AG10803 (cell line): ENCODE measurements around a stretch of chr17.

- RRBS = 87% methylated on average over 7 of the region's 51 CpGs
Measured at GRCh38 chr17:17164118-17165350, 41.6 kb downstream of the PLD6 start.

DNA sequence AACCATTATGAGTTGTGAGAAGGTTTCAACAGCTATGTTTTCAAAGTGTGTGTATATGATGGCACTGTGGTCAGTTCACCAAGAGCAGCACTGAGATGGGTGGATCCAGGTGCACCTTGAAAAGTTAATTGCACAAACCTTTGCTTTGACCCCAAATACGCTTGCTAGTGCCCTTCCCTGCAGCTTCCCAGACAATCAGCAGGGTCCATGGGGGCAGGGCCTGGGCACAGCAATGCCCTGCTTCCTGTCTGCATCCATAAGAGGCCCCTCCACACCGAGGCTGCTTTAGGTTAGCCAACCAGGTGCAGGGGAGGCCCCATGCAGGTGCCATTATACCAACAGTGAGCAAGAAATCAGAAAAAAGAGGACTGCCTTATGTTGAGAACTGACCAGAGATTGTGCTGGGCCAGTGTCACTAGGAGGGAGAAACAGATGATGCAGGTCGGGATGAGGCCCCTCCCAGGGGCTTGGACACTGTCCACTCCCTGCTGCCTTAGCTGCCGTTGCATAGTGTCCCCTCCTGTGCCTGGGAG lies 36.9 kb downstream of the PLD6 start:
- RRBS = no CpG with 5 or more reads among the region's 4 CpGs

- RRBS = no CpG with 5 or more reads among the region's 8 CpGs
Measured at GRCh38 chr17:17169803-17170481, 36.2 kb downstream of the PLD6 start.

- RRBS = no CpG with 5 or more reads among the region's 17 CpGs
Measured at GRCh38 chr17:17203020-17203618, 3.0 kb downstream of the PLD6 start.

- RRBS = 6% methylated on average over 1 of the region's 30 CpGs
Measured at GRCh38 chr17:17235900-17236962, 737 bp downstream of the FLCN start.

DNA sequence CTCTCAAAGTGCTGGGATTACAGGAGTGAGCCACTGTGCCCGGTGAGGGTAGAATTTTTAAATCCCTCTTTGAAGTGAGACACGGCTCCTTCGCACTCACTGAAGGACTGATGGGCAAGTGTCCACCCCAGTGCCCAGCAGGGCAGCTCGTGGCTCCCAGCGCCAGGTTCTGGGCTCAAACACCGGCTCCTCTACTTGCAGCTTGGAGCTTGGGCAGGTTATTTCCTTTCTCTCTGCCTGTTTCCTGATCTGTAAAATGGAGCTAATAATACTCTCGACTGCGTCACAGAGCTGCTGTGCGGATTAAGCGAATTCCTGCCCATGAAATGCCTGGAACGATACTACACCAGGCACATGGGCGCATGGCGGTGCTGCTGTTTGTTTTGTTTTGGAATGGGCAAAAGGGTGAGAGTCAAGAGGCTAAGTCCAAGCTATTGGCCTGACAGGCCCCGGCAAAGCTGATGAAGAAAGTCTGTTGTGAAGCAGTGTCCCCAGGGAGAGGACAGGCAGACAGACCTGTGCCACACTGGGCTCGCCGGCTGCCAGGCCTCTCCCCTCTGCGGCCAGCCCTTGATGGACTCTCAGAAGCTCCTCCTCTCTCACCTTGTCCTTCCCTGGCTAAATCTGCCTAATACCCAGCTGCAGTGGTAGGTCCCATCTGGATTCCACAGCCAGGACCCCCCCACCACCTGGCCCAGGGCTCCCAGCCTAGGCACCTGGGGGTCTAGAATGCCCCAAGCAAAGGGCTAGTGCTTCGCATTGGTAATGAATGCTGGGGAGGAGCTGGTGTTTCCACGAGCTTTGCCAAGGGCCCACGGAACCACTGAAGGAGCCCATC lies 31.3 kb upstream of the RASD1 start:
- RRBS = 83% methylated on average over 3 of the region's 20 CpGs

DNA sequence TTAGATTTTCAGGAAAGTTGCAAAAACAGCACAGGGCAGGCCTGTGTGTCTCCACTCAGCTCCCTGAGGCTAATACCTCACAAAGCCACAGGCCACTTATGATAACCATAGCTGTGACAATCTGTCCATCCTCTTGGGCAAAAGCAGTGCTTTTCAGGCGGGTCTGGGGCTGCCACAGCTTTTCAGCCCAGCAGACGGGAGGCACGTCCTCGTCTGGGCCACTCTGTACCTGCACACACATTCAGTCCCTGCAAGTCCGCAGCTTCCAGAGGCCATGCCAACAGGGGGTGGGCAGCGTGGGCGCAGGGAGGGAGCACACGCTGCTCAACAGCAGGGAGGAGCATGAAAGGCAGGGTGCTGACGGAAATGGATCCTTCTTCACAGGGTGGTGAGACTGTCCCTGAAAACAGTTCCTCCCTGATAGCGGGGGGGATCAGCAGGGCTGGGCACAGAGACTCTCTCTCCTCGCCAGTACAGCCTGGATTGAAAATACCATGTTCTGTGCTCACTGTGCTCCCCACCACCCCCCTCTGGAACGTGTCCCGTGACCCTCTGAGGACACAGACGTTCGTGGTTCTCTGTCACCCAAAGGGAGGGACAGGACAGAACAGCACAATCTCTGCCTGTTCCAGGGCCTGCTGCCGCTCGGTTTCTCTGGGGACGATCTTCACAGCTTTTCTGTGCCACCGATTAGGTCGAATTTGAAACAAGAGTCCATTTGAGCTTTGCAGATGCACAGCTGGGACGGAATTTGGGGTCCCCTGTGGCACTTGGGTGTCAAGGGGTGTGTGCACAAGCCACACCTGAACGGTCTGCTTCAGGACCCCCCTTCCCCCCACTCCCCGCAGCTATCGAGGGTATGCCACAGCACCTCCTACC lies 41.6 kb downstream of the PEMT start:
- RRBS = no CpG with 5 or more reads among the region's 24 CpGs

DNA sequence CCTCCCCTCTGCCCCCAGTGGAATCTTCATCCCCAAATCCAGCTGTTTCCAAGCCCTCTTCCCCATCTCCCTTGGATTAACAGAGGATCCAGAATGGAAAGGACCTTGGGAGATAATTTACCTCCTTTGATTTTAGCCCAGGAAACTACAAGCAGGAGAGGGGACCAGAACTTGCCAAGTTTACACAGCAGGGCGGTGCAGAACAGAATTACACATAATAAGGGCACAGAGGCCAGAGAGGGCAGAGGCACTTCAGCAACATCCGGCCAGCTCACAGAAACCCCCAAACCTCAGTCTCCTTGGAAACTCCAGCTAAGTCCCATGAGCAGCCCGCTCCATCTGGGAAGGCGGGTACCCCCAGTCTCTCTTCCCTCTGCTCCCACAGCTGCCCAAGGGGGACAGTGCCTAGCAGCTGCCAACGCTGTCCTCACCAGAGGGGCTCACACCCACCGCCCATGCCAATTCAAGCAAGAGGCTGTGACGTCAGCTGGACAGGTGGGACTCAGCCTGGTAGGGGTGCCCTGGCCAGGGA lies 27.1 kb downstream of the PEMT start:
- RRBS = no CpG with 5 or more reads among the region's 7 CpGs

GRCh38 chr17:17710641-17711440 lies 29.6 kb downstream of the RAI1 start:
- RRBS = no CpG with 5 or more reads among the region's 14 CpGs

GRCh38 chr17:17713650-17714320 lies 32.5 kb downstream of the RAI1 start:
- RRBS = no CpG with 5 or more reads among the region's 8 CpGs

DNA sequence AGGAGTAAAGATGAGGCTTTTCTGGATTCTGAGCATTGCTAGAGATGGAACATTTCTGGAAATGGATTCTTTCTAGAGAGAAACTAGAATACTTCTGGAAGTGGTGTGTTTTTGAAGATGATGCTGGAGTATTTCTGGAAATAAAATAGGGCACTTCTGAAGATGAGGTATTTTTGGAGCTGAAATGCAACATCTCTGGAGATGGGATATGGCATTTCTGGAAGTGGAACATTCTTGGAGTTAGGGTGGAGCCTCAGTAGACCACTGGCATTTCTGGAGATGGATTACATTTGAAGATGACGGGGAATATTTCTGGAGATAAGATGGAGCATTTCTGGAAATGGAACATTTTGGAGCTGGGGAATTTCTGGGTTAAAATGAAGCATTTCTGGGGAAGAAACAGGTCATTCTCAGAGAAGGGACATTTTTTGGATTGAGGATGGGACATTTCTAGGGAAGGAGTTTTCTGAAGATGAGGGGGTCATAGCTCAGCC lies 55.5 kb downstream of the RAI1 start:
- RRBS = no CpG with 5 or more reads among the region's 1 CpG

- RRBS = no CpG with 5 or more reads among the region's 25 CpGs
Measured at GRCh38 chr17:17740726-17741313, 59.6 kb downstream of the RAI1 start.

GRCh38 chr17:17761566-17762207 lies 75.1 kb downstream of the SREBF1 start:
- RRBS = no CpG with 5 or more reads among the region's 7 CpGs

GRCh38 chr17:17809863-17810774 lies 26.7 kb downstream of the SREBF1 start:
- RRBS = 40% methylated on average over 29 of the region's 75 CpGs

- RRBS = 52% methylated on average over 2 of the region's 16 CpGs
Measured at GRCh38 chr17:17830477-17831523, 6.0 kb downstream of the SREBF1 start.

DNA sequence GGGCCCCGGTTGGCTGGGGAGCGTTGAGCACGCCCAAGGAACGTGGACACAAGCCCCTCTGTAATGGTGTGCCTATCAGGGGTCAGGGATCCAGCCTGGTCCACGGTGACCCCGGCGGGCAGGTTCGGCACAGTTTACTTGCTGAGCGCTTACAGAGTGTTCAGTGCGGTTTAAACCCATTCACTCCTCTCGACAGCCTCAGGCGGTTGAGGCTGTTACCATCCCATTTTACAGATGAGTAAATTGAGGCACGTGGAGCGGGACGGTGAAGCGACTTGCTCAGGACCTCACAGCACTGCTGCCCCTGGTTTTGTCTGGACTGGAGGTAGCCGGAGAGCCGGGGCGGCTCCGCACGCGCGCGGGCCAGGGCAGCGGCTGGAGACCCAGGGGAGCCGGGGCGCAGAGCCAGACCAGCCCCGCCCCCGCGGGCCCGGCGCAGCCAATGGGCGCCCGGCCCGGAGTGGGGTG lies 3.0 kb upstream of the SREBF1 start:
- RRBS = 11% methylated on average over 19 of the region's 35 CpGs

DNA sequence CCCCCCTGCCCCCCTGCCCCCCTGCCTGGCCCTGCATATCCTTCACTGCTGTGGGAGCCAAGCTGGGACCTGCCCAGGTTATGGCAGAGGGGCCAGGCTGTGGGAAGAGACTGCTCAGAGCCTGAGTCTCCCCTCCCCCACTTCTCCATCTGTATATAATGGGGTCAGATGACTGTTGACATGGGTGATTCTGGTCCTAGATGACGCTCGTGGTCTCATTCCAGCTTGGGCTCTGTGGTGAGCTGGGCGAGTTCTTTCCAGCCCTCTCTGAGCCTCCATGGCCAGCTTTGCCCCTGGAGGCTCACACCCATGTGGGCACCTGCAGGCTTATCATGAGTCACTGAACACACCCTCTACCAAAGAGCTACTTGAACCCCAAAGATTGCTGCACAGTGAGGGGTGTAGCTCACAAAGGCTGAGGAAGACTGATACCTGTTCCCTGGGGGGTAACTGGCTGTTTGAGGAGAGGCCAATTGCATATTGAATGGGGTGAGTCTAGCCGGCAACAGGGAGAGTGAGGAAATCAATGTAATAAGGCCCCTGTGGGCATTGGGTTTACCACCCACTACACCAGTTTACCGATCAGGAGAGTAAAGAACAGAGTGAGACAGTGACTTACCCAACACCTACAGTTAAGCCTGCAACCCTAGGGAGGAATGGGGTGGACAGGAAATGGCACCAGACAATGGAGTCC lies 4.1 kb upstream of the SREBF1 start:
- RRBS = no CpG with 5 or more reads among the region's 5 CpGs

DNA sequence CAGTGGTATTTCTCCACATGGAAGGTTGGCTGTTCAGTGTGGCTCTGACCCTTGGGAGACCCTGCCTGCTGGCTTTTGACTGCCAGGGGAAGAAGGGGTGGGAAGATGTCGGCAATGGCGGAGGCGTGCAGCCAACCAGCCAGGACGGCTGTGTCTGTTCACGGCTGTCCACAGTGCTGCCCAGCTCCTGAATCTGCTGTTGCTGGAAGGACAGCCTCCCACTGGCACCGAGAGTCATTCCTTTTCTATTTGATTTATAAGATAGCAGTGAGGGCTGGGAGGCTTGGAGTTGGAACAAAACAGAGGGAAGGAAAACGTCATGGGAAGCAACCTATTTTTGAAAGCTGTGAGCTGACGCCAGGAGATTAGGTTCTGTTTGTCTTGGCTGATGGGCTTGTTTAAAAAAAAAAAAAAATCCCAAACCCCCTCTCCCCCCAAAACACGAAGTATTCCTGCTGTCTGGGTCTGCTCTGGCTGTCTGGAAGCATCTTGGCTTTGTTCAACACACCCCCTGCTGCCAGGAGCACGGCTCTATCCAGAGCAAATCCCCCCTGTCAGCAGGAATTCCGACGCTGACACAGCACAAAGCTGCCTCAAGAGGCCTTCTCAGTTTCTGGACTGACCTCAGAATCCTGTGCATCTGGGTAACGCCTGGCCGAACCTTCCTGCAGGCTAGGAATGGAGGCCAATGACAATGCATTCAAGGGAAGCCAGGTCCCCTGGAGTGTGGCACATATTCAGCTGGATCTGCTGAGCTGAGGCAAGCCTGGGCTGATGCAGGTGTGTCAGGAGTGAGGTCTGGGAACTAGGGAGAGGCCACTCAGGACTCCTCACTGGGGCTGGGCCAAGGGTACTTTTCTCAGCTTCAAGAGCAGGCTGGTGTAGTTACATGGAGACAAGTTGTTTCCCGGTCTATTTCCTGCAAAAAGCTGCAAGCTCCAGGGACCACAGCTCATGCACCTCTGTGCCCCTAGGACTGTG lies 41.0 kb upstream of the SREBF1 start:
- RRBS = no CpG with 5 or more reads among the region's 15 CpGs

- RRBS = no CpG with 5 or more reads among the region's 6 CpGs
Measured at GRCh38 chr17:17900556-17901205, 63.9 kb upstream of the SREBF1 start.

DNA sequence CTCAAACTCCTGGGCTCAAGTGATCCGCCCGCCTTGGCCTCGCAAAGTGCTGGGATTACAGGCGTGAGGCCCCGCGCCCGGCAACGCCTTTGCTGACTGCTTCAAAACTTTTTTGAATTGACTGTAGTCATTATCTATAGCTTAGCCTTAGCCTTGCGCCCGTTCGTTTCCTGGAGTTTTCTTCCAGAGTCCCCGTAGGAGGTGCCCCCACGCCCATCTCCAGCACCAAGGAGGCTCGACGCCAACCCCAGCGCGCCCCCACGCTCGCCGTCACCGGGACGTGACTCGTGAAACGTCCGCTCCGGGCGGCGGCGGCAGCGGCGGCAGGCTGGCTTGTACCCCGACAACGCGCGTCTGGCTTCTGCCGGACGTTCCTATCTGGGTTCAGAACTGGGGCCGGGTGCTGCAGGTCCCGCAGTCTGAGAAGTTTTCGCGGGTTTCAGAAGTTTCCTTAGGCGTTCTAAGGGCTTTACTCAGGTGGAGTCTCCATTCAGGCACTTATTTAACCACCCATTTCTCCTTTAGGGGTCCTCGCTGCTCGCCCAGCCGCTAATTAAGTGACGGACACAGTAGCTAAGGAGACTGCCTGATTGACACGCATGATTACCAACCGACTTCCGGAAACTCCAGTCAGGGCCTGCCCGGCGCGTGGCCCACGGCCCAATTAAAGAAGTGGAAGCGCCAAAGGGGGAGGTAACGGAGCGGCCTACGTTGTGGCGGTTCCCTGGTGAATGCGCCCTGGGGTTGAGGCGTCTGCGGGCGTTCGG lies 656 bp upstream of the ALKBH5 start:
- RRBS = under 1% methylated on average over 11 of the region's 63 CpGs